RPMI7951 (cell line): ENCODE measurements around a stretch of chr21.

- RAMPAGE, long total RNA, result no peak
Observed at GRCh38 chr21:33434594-33435373, 31.6 kb downstream of the IFNGR2 start.

GRCh38 chr21:33441824-33442665 is 37.7 kb downstream of the TMEM50B start:
- RAMPAGE, long total RNA, result no peak

DNA sequence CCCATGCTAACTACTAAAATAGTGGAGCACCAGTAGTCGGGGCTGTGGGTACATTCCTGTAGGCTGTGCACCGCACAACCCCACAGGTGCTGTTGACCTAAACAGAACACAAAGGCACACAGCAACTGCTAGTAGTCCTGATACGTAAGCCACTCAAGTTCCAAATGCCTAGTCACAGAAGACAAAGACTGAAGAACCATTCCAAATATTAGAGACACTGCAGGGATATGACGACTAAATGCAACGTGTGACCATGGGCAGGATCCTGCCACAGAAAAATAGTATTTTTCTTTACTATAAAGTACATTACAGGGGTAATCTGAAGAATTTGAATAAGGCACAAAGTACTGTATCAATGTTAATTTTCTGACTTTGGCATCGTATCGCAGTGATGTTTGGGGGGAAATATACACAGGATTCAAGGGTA is 36.4 kb downstream of the TMEM50B start:
- RAMPAGE, long total RNA, result no peak

DNA sequence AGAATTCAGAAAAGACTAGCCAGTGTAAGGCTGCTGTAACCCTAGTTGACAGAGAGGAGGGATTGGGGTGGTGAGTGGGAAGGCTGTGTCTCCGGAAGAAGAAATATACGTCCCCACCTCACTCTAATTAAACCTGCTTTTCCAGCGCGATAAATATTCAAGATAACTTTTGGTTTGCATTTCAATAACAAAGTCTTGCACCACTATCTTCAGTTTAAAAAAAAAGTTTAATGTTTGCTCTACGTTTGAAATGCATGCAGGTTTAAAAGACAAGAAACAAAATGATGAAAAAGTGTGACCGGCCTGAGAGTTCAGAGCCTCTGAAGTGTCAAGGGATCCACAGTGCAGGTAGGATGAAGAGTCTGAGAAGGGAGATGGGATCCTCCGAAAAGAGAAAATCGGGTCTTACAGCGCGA is 1.2 kb downstream of the TMEM50B start:
- RAMPAGE, long total RNA, result no peak

- RAMPAGE, long total RNA, result no peak
Observed at GRCh38 chr21:33640882-33641375, 612 bp downstream of the CRYZL1 start.

DNA sequence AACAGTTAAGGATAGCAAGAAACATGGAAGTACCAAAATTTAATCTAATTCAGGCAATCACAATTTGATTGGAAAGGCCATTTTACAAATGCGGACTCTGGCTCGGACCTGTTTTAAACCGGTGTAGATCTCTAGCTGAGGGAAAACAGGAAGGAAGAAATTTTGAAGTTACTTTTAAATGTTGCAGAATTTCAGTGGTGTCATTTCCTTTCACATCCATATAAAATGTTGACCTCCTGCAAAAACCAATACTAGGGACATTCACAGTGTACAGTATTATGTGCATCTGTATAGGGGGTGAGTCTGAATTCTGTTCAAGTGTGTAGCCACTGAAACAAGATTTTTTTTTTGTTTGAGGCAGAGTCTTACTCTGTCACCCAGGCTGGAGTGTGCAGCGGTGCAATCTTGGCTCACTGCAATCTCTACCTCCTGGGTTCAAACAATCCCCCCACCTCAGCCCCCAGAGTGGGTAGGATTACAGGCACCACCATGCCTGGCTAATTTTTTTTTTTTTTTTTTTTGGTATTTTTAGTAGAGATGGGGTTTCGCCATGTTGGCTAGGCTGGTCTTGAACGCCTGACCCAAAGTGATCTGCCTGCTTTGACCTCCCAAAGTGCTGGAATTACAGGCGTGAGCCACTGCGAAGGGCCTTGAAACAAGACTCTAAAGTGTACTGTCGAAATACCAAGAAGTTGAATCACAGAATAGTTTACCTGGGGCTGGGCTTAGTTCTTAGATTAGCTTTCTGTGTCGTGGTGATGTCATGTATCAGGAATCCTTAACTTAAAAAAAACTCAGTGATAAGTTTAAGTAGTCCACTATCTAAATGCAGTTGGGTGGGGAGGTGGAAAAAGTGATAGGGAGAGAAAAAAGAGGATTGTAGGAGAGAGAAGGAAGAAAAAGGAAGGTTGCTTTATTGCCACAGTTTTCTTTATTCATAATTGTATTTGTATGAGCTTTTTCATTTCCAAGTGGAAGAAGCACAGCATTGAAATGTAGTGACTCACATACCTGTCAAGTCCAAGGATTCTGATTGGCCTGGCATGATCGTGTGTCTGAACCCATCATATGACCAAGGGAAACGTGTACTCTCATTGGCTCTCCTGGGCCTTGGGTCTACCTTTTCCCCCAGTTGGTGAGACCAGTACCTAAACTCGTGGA is 13.2 kb downstream of the ITSN1 start:
- RAMPAGE, long total RNA, result no peak

GRCh38 chr21:33765629-33766549 is 123.6 kb downstream of the ITSN1 start:
- RAMPAGE, long total RNA, result no peak

DNA sequence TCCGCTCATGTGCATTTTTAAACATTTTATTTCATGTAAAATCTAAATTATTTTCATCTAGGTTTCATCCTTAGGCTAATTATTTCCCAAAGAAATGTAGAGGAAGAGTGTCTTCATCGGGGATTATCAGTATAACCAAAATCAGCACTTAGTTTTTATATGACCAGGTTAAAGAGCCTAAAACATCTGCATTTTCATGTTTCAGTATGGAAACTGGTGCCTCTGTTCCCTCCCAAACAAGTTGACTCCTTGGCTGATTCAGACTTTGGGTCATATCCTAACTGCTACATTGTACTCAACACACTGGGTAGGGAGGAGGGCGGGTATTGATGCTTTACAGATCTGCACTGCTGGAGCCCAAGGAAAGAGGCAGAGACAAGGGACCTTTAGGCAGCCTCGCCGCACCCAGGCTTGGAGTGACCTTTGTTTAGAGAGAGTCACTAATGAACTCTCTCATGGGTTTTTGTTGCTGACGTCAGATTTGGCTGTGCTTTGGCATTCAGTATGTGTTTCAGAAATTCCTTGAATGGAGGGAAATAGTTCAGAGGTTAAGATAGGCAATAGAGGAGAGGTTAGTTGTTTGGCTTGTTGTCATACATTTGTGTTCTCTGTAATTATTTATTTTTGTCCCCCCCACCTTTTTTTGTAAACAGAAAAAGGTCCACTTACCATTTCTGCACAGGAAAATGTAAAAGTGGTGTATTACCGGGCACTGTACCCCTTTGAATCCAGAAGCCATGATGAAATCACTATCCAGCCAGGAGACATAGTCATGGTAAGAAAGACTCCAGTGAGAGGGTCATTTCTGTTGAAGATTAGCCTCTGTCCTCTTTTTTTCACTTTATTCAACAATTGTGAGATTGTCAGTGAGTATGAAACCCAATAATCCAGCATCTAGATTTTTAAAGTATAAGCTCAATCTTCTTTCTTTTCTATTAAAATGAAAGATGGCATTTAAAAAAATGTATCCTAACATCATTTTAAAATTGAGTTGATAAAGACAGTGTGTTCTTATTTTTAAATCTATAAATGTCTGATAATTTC is 116.1 kb downstream of the ATP5PO start:
- RAMPAGE, long total RNA, result no peak

GRCh38 chr21:34029909-34030660 is 43.3 kb upstream of the MRPS6 start:
- RAMPAGE, long total RNA, result no peak

GRCh38 chr21:34180479-34181506 is 107.4 kb downstream of the MRPS6 start:
- RAMPAGE, long total RNA, result no peak

- RAMPAGE, long total RNA, result no peak
Observed at GRCh38 chr21:34198419-34198770, 125.0 kb downstream of the MRPS6 start.

GRCh38 chr21:34524613-34525782 is 13.0 kb upstream of the KCNE1 start:
- RAMPAGE, long total RNA, result no peak

DNA sequence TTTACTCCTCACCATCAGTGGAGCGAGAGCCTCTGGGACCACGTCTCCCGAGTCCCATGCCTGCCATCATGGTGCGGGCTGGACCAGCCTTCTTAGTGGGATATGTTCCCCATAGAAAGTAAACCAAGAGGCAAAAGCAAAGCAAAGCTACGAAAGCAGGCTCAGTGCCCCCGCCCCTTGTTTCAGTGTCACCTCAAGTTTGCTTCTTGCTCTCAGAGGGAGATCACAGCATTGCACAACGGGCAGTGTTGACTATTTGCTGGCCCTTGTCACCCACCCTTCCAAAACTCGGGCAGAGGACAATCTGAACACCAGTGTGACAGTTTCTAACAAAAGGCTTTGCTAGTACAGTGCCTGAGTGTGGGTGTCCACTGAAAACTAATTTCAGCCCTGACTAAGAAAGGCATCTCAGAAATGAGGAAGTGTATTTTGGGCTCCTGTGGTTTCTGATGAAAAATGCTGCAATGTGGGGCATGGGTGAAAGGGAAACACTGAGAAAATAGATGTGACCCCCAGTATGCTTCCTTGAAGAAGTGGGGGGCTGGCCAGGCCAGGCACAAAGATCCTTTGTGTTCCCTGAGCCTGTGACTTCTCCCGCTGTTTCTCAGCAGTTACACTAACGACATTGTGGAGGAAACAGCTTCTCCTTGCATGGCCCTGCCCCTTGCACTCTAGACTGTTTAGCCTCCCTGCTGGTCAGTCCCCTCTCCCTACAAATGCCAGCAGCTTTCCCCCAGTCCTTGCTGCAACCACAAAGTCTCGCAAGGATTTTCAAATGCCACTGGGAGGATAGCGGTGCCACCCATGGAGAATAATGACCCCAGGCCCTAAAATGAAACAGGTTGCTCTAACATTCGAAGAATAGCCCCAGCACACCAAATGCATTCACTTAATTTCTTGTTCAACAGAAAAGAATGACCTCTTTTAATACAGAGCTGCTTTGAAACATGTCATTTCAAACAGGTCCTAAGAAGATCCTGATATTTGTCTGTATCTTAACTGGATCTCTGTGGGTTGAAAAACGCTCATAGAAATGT is 33.3 kb upstream of the KCNE1 start:
- RAMPAGE, long total RNA, result no peak

DNA sequence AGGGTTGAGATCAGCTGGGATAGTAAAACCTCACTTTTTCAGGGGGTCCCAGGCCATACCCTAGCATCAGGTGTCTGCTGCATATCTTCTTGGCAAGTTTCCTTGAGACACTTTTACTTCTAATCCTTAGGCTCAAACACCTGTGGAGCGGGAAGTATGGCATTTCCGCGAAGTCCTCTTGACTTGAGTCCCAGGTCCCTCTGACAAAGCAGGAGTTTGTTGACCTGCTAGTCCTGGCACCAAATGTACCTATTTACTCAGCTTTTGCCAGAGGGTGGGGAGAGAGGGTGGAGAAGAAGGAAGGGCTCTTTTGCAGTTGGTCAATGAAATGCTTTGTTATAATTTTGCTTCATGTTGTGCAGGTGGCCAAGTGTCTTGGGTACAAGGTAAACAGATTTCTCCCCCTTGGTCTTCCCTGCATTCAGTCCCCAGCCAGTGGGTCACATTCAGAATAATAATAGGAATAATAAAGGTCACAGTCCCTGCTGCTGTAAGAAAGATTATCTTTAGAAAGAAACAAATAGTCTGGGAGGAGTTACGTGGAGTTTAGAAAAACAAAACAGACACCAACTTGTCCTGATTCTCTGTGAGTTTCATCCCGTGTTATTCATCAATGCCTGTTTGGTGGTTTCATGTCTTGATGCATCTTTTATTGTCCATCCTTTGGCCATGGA is 59.8 kb downstream of the CLIC6 start:
- RAMPAGE, long total RNA, result no peak

GRCh38 chr21:34790893-34791728 is 122.3 kb downstream of the CLIC6 start:
- RAMPAGE, long total RNA, result no peak

DNA sequence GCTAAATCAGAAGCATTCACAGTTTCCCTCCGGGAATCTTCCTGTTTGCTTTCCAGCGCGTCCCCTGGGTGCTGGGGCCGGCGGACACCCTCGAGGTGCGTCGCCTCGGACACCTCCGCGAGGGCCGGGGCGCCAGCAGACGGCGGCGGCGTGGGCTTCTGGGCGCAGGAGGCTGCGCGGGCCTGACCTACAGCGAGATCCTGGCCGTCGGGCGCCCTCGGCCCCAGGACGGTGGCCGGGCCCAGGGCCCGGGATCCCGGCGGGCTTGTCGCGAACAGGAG is 122.9 kb downstream of the CLIC6 start:
- RAMPAGE, long total RNA, result no peak

DNA sequence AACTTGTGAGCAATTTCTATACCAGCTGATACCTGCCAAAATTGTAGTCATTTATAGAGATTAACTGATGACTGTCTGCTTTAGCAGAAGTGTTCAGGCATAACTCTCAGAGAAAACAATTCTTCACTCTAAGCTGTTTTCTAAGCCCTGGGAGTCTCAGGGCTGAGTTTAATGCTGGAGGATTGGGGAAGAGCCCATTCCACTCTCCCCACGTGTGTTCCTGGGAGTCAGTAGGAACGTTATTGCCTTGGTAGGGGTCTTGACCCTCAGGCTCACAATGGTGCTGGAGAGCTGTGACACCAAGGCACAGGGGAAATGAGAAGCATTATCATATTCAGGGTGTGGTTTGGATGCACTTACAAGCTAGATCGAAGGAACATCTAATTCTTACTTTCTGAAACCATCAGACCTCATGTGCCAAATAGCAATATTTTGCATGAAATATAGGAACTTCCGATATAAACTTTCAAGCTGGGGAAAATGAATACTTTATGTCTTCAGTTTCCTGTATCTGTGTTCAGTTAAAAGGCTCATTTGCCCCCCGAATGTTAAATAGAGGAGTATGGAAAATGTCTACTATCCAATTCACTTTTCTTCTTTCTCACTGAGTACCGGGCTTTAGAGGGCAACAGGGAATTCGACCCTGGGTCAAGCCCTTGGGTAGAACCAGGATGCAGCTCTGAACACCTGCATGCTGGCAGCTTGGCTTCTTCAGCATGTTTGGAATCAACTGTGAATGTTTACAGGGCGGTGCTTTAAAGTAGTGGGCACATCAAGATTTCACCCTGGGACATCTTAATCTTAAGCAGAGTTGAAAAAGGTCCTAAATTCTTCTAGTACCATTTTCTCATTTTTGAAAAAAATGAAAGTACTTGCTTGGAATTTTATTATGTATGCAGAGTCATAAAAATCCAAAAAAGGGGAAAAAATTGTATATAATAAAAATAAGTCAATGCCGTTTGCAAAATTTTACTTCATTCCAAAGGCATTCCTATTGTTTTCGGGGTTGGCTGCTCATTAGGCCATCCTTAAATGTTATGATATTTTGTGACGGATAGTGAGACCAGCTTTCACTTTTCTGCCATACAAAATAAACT is 168.6 kb downstream of the CLIC6 start:
- RAMPAGE, long total RNA, result no peak

DNA sequence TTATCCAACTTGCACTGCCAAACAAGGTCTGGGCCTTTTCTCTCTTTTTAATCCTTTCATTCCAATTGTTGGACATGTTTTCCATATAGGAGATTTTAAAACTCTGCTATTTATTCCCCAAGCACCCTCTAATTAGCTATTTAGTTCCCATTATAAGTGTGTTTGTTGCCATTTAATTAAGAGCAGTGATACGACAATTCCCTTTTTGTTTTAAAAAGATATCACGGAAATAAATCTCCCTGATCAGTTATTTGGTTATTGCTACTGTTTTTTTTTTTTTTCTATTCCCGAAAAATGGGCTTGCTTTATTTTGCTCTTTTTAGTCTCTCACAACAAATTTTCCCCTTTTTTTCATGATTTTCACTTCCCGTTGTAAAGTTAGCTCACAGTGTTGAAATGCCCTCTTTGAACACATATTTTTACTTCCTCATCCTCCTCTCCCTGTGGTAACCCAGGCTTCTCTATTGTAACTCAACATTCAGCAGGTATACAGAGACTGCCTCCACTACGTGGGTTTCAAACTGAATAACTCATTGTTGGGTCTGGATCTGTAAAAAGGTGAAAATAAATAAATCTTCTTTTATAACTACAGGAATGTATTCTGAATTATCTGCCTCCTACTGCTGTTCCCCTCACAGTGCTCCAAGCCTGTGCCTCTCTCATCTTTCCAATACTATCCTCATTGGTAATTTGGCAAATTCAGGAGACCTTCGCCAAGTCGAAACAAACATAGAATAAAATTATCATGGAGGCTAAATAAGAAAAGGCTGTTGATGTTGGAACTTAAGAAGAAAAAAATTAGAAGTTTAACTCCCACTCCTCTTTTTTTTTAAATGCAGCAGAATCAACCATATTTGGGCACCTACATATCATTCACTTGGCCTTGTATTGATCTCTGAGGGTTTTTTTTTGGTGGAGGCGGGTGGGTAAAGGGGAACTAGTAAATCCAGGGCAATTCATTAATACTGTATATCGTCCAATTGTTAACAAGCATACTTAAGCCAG is 166.4 kb downstream of the RUNX1 start:
- RAMPAGE, long total RNA, result no peak

GRCh38 chr21:34889430-34890537 is 159.3 kb downstream of the RUNX1 start:
- RAMPAGE, long total RNA, result no peak

DNA sequence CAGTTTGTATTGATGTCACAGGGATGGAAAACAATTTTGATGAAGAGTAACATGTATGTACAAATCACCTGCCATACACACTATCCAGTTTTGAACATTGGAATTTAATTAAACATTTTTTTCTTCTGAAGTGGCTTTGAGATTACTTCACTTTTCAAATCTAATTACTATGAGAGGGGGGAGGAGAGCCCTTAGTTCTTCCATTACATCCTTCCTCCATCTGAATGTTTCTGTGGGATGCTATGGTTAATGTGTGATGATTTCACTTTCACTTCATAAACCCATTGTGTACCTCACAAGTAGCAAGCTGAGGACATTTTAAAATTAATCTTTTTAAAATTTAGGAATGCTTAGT is 156.9 kb downstream of the RUNX1 start:
- RAMPAGE, long total RNA, result no peak